Metastatic Breast Carcinoma in the Ovary (tissue), 3 donors: ENCODE measurements around a stretch of chr20.

GRCh38 chr20:46081660-46082494 is 7.9 kb downstream of the NCOA5 start:
- PRO-cap, 3 experiments = no peak in any of the 3 experiments

DNA sequence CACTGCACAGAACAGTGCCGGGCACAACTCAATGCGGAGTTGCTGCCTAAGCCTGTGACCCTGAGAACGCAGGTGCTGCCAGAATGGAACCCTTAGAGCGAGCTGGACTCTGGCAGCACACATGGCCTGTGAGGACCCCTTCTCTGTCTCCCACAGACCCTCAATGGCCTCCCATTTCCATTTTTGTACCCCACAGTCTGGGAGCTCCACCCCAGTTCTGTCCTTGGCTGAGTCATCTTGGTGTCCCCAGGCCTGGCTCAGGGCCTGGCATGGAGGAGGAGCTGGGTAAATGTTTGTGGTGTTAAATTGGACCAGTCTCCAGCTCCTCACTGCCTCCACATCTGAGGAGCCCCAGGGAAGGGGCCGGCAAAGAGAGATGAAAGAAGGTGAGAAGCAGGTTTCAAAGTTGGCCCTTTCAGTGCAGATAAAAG is 88.7 kb downstream of the CD40 start:
- PRO-cap, 3 experiments = no peak in any of the 3 experiments

DNA sequence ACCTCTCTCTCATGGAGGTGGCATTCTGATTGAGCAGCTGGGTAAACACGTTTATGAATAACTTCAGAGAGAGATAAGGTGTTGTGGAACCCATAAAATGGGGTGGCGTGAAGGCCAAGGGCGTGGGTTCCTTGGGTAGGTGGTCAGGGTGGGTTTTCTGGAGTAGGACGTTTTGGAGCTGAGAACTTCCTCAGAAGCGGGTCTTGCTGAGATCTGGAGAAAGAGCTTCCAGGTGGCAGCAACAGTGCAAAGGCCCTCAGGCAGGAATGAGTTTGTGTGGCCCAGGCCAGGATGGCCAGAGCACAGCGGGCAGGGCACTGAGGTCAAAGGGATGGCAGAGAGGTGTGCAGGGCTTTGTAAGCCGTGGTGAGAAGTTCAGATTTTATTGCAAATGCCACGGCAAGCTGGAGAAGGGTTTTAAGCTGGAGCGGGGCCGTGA is 993 bp downstream of the SLC2A10 start:
- PRO-cap, 3 experiments = peak in 2 of 3 experiments; most common minus-strand start position 268 of the sequence (in 2)

DNA sequence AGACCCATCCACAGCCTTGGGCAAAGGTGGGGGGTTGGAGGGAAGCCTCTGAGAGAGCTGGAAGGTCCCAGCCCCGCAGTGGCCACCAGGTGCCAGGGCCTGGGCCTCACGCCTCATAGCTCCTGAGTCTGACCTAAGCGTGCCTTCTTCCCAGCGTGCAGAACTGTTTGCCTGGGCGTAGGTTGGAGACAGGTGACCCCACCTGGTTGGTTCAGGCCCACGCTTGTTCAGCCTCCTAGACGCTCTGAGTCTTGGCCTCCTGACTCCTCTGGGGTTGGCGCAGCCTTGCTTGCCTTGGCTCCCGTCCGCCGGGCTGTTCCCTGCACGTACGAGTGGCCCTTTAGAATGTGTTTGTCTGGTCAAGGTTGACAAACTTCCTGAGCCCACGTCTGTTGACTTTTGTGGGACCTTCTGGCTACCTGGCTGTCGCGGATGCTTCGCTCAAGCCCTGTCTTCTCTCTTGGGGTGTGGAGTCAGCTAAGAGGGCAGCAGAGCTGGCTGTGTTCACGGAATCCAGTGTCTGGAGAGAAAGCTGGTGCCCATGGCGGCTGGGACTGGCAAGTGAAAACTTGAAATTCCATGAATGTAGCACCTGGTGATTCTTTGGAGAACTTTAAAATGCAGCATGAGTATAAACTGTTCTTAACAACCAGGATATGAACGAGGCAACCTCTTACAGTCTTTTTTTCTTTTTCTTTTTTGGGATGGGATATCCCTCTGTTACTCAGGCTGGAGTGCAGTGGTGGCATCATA is 71.0 kb downstream of the EYA2 start:
- PRO-cap, 3 experiments = peak in 2 of 3 experiments; most common plus-strand start position 470 of the sequence (in 2); most common minus-strand start position 165 of the sequence (in 1)

DNA sequence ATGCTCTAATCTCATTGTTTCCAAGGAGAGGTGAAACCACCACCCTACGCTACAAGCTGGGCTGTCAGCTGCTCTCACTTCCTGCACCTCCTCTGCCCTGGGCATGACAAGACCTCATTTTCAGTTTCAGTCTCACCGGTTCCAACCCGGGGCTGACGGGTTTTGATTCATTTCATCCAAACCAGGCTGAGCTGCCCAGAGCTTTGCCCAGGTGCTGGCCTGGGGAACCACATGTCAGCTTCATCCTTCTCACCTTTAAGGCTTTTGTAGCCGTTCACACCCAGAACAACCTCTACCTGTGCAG is 99.7 kb downstream of the EYA2 start:
- PRO-cap, 3 experiments = no peak in any of the 3 experiments

- PRO-cap, 3 experiments = no peak in any of the 3 experiments
These were observed 223.9 kb downstream of the EYA2 start for GRCh38 chr20:47118593-47118964.

DNA sequence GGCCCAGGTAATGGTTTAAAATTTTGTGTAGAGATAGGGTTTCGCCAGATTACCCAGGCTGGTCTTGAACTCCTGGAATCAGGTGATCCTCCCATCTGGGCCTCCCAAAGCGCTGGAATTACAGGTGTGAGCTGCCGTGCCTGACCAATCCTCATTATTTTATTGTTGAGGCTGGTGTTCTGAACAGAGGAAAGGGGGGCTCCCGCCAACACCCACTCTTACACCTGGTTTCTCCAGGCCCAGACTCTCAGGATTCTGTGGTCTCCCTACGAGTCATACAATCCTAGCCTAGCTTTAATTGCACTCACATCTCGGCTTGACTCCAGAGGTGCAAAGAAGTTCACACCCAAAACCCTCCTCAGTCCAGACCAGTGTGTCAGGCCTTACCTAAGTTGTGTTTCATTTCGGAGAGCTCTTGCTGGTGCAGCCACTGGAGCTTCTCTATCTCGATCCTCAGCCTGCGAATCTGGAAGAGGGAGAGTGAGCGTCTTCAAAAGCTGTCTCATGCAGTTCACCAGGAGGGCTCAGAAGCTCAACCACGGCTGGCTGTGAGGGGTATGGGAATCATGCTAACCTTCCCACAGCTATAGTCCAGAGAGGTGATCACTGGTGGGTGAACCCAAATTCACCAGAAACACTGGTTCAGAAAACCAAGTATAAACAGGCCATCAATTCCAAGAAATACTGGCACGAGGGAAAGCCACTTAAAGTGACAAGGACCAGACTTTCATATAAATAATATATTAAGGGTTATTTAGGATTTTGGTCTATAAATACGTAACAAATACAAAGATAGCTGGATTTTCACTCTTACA is 129.5 kb downstream of the ZMYND8 start:
- PRO-cap, 3 experiments = no peak in any of the 3 experiments

DNA sequence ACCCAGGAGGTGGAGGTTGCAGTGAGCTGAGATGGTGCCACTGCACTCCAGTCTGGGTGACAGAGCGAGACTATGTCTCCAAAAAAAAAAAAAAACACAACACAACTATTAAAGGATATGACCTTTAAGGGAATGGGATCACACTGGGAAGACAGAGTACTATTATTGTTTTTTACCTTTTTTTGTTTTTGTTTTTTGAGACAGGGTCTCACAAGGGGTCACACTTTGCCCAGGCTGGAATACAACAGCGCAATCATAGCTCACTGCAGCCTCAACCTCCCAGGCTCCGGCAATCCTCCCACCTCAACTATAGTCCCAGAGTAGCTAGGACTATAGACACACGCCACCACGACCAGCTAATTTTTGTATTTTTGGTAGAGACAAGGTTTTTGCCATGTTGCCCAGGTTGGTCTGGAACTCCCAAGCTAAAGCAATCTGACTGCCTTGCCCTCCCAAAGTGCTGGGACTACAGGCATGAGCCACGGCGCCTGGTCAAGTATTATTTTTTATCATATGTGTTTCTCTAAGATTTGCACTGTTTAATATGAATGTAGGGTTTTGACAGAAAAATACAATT is 81.0 kb downstream of the ZMYND8 start:
- PRO-cap, 3 experiments = no peak in any of the 3 experiments

GRCh38 chr20:47452870-47453845 is 48.5 kb upstream of the NCOA3 start:
- PRO-cap, 3 experiments = peak in 1 of 3 experiments; most common plus-strand start chr20:47453666 (in 1)

GRCh38 chr20:47725418-47725798 is 59.9 kb downstream of the SULF2 start:
- PRO-cap, 3 experiments = no peak in any of the 3 experiments

- PRO-cap, 3 experiments = peak in 1 of 3 experiments; most common minus-strand start chr20:47774761 (in 1)
These were observed 11.1 kb downstream of the SULF2 start for GRCh38 chr20:47773943-47774842.

GRCh38 chr20:47795197-47795818 is 10.0 kb upstream of the SULF2 start:
- PRO-cap, 3 experiments = peak in 1 of 3 experiments; most common plus-strand start chr20:47795555 (in 1); most common minus-strand start chr20:47795416 (in 1)

GRCh38 chr20:48026996-48027506 is 241.8 kb upstream of the SULF2 start:
- PRO-cap, 3 experiments = no peak in any of the 3 experiments

- PRO-cap, 3 experiments = no peak in any of the 3 experiments
These were observed 510.1 kb upstream of the SULF2 start for GRCh38 chr20:48295271-48295857.

DNA sequence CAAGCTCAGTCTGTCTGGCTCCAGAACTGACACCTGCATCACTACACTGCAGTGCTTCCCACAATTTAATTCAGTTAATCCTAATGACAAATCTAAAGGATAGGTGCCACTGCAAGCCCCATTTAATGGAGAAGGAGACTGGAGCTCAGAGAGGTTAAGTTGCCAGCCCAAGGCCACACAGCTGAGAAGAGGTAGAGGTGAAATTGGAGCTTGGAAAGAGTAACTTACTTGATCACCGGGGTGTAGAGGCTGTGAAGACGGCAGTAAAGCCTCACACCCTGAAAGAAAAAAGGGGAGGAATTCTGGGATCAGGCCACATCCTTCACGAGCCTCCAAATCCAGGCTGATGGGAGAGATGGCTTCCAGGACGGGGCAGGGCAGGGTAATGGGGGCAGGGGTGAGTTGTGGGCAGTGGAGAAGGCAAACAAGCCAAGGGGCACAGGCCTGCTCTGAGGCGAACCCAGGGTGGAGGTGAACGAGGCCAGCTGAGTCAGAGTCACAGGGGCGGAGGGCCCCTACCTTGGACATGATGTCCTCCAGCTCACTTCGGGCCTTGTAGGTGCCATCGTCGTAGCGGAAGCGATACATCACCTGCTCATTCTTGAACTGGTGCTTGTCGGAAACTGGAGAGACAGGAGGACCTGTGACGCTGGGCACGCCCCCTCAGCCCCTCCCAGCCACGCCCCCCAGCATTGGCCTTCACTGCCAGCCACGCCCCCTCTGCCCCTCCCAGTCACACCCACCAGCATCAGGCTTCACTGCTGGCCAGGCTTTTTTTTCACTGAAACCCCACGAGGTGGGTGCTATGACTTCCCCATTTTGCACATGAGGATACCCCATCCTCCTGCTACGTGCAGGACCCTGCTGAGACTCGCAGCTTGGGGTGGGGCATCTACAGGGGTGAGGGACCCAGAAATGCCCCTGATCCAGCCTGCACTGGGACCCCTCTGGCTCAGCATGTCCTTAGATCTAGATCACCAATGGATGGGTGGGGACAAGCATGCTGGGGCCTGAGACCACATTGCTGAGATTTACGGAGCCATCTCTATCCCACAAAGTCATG is 148.3 kb downstream of the PREX1 start:
- PRO-cap, 3 experiments = no peak in any of the 3 experiments

GRCh38 chr20:48702141-48702711 is 125.6 kb downstream of the PREX1 start:
- PRO-cap, 3 experiments = no peak in any of the 3 experiments

GRCh38 chr20:48913729-48914239 is 7.7 kb upstream of the ARFGEF2 start:
- PRO-cap, 3 experiments = no peak in any of the 3 experiments

DNA sequence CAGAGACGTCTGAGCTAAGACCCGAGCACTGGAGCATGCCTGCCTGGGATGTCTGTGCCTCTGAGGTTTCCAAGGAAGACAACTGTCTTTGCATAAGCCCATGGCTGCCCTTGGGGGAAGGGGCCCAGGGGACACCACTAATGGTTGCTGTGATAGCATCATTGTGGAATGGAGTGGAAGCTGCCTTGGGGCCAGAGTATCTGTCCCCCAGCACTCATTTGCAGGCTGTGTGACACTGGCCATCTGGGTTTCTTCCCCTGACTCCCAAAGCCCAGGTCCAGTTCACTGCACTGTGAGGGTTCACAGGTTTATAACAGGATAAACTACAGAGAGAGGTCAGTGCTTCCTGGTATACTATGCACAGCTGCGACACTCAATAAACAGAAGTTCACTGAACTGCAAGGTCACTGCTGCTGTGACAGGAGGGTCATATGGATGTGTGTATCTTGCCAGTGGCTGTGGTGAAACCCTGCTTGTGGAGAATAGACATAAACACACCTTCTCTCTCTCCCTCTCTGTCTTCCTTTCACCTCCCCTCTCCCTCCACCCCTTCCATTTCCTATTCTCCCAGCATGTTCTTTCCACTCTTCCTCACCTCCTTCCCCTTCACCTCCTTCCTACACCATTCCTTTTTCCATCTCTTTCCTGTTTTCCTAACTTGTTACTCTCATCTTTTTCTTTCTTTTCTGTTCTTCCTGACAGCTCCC is 1.3 kb upstream of the ARFGEF2 start:
- PRO-cap, 3 experiments = no peak in any of the 3 experiments

GRCh38 chr20:48922863-48923829 is 1.6 kb downstream of the ARFGEF2 start:
- PRO-cap, 3 experiments = no peak in any of the 3 experiments

GRCh38 chr20:48931676-48931996 is 10.1 kb downstream of the ARFGEF2 start:
- PRO-cap, 3 experiments = no peak in any of the 3 experiments